AG04449 (cell line): ENCODE data around the genes PAMR1 and PRR5L.

DNA sequence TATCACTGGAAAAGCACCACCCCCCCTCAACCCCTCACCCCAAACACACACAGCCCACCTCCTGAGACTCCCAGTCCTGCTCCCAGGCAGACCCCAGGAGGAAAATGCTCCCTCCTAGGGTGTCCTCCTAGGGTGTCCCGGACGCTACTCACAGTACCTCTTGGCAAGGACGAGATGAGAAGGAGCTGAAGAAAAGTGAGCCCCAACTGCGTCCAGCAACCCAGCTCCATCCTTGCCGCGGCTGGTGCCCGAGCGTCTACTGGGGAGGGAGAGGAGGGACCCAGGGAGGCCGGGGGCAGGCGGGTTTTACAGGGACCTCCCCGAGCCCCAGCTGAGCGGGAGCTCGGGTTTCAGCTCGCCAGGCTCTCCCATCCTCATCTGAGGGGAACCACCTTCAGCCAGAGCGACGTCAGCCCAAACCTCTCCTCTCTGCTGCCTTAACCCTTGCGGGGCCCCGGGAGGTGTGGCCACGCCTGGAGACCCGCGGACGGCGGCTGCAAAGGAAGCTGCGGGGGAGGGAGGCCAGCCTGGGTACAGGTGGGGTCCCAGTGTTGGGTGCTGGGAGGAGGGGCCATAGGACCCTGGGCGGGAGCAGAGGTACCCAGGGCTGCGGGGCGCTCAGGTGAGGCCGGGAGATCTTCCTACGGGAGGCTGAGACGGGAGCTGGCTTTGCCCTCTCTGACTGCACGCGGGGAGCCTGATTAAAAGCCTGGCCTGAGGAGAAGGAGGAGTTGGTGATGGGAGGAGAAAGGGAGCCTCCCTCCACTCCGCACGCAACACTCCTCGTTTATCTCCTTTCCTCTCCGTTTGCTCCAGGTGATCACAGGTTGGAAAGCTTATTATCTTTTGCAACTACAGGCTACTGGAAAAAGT is at the start of gene PAMR1:
Gene PAMR1, minus strand, starts transcription at position 261 of the 873 bp plus-strand sequence.
- RRBS = no CpG with 5 or more reads among the region's 36 CpGs

GRCh38 chr11:35919197-35919525 is 24.7 kb upstream of the LDLRAD3 start:
- RRBS = no CpG with 5 or more reads among the region's 3 CpGs

DNA sequence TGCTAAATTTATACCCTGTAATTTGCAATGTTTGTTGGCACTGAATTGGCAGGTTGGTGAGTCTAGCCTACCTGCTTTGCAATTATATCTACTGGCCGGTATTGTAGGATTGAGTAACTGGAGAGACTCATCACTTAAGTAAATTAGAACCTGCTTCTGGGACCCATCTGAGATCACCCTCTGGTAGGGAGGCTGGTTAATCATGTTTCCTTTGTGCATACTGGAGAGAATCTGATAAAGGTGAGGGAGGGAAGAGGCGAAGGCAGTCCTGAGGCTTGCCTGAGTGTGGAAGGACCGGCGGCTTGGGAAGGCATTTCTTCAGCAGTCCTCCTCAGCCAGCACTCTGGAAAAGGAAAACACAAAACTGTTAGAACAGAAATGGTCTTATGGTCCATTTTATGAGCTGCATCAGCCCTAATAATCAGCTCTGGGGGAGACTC is 63.4 kb downstream of the LDLRAD3 start:
- RRBS = no CpG with 5 or more reads among the region's 4 CpGs

- RRBS = no CpG with 5 or more reads among the region's 7 CpGs
Observed at GRCh38 chr11:36295877-36296382, at the start of gene PRR5L. PRR5L (plus strand) TSS chr11:36296288.

DNA sequence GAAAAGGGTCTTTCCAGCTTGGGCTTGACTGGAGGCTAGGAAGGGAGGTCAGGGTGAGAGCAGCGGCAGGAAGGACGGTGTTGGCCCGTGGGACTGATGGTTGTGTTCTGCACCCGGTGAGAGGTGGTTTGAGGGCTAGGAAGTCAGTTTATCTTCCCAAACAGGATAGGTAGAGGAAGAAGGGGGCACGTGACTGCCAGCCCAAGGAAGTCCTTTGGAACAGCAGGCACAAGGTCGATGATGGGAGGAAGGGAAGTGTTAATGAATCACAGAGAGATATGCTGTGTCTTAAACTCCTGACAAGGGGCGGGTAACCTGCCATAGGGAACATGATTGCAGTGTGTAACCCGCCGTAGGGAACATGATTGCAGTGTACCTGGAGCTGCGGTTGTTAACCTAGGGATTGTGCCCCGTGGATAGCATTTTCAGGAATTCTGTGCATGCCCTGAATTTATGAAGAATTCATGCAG is 49.0 kb downstream of the PRR5L start:
- RRBS = no CpG with 5 or more reads among the region's 11 CpGs

GRCh38 chr11:36356125-36356383 is 60.0 kb downstream of the PRR5L start:
- RRBS = no CpG with 5 or more reads among the region's 2 CpGs

- RRBS = no CpG with 5 or more reads among the region's 2 CpGs
Observed at GRCh38 chr11:36361382-36361756, 65.3 kb downstream of the PRR5L start.

- RRBS = no CpG with 5 or more reads among the region's 2 CpGs
Observed at GRCh38 chr11:40716246-40717045, 743.0 kb downstream of the LRRC4C start.

DNA sequence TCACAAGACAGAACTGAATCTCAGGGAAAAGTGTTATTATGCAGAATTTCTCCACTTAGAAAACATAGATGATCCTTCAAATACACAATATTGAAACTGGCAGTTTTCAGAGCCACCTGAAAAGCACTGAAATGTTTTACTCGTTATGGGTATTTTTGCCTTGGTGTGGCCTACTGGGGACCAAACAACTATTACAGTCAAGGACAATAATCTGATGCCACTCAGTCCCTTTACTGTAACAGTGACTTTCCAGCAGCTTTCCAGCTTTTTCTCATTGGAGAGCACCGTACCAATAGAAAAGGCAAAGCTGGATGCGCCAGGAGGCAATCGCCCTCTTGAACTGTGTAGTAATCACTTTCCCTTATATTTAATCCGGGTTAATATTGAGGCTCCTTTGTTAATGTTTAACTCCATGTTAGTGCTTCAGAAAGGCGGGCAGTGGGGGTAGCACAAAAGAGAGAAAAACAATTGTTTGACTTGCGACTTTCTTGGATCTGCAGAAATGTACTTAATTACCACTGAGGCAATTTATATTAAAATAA is 81.8 kb downstream of the LRRC4C start:
- RRBS = no CpG with 5 or more reads among the region's 7 CpGs

GRCh38 chr11:43420952-43421760 is 62.4 kb downstream of the TTC17 start:
- RRBS = no CpG with 5 or more reads among the region's 5 CpGs

DNA sequence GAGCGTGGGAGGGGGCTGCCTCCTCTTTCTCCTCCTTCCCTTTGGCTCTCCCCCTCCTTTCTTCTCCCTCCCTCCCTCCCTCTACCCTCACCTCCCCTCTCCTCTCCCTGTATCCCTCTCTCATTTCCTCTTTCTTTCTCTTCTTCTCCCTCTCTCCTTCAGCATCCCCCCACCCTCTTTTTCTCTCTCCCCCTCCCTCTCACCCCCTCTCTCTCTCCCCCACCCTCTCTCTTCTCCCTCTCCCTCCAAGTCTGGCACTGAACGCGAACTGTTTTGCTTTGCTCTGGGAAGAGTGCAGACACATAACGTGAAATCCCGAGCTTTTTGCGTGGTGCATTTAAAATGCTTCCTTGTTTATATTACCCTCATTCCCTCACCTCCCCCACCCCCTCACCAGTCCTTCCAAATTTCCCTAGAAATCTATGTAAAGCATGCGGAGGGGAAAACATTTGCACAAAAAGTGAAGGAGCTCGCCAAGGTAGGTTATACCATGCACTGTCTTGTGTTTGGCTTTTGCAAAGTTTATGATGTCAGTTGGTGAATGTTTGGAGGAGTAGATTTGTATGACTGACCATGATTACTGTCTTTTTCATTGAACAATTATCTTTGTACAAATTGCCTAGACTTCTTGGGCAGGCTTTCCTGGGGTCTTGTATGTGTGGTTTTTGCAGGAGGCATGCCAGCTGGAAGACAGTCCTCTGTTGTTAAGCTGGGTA is 123.9 kb upstream of the HSD17B12 start:
- RRBS = no CpG with 5 or more reads among the region's 8 CpGs

GRCh38 chr11:43644704-43645049 is 35.9 kb upstream of the HSD17B12 start:
- RRBS = no CpG with 5 or more reads among the region's 4 CpGs

DNA sequence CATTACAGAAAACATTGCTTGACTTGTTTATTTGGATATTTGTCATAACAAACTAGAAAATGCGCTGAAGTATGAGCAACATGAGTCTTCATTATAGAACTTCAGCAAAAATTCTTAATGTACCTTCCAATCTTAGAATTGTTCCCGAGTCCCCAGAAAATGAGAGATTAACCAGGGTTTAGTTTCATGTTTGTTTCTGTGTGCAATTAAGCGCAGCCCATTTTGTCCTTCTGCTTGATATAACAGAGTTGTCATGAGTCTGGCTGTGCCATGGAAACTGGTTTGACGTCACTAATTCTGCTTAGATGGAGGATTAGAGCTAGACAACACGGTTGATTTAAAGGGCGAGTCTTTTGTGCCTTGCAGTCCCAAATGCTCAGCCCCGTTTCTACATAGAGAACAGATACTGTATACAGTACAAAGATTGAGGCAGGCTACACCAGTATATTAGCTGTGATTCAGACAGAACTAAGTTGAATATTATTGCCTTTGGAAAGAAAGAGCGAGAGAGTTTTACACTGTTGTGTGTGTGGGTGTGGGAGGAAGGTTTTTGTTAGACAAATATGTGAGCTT is 45.6 kb upstream of the ALKBH3 start:
- RRBS = no CpG with 5 or more reads among the region's 8 CpGs

DNA sequence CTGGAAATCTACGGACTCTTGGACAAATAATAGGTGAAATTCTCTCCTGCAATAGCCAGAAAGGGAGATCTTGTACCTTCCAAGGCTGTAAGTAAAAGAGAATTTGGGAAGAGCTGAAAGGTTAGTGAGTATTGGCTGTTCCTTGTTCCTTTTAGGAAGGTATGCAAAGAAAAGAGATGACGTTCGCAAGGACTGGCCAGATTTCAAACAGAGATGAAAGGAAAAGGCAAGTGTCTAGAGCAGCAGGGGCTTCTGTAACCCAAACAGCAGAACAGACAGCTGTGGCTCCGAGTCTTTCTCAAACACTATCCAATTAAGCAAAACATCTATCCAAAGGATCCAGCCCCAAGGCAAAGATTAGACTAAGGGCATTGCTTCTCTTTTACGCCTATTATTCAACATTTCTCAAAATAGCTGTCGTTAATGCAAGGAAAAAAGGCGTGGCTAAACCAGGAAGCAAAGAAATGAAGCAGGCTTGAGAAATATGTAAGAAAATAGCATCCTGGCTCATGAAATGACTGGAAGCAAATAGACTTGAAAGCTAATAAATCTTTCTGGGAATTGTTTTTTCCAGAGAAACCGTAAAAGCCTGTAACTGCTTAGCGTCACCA is 19.9 kb downstream of the C11orf96 start:
- RRBS = no CpG with 5 or more reads among the region's 9 CpGs

DNA sequence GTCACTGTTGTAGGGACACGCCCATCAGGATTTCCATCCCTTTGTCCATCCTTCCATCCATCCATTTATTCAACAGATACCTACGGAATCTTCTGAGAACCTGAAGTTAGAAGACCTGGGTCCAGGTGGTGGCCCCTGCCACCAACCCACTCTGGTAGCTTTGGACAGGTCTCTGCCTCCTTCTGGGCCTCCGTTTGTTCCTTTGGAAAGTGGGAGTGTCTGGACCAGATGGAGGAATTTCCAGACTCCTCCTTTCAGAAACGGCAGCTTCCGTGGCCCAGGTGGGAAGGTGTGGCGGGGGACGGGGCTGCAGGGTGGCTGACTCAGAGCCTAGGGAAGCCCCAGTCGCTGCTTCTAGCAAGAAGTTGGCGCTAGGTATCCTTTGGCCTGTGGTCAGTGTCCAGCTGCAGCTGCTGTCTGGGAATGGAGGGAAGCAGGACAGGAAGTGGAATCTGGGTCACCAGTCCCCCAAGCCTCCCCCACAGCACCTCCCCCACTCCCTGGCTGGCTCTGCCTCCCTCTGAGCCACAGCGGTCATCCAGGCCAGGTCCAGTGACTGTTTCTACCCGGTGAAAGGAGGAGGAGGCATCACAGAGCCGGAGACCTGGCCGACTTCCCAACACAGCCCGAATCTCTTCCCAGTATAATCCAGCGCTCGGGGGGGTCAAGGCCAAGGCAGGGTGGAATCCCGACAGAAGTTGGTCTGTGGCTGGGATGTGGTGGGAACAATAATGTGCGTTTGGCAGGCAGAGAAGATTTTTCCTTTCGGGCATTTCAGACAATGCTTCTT is 44.9 kb downstream of the C11orf96 start:
- RRBS = no CpG with 5 or more reads among the region's 19 CpGs

DNA sequence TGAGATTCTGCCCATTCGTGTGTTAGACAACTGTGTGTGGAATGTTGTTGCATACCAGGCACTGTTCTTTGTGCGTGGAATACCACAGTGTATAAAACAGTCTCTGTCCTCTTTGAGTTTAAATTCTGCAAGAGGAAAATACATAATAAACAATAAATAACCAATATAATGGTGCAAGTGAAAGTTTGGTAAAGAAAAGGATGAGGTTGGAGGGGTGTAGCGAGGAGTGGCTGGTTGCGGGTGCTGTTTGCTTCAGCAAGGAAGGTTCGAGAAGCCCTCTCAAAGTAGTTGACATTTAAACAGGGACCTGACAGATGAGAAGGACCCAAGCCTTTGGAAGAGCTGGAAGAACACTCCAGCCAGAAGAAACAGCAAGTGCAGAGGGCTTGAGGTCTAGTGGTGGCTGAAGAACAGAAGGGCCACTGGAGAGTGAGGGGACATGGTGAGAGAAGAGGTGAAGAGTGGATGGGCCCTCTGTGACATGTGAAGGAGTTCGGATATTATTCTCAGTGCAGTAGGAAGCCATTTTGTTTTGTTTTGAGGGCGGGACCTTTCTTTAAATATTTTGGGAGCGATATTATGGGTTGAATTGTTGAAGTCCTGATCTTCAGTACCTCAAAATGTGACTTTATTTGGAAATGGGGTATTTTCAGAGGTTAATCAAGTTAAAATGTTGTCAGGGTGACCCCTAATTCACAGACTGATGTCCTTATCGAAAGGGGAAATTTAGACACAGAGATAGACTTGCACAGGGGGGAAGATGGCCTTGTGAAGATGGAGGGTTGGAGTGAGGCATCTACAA is 79.9 kb downstream of the ALX4 start:
- RRBS = no CpG with 5 or more reads among the region's 9 CpGs

- RRBS = no CpG with 5 or more reads among the region's 13 CpGs
Observed at GRCh38 chr11:44609050-44609959, 43.8 kb downstream of the CD82 start.

GRCh38 chr11:44620922-44621651 is 55.6 kb downstream of the CD82 start:
- RRBS = no CpG with 5 or more reads among the region's 28 CpGs

DNA sequence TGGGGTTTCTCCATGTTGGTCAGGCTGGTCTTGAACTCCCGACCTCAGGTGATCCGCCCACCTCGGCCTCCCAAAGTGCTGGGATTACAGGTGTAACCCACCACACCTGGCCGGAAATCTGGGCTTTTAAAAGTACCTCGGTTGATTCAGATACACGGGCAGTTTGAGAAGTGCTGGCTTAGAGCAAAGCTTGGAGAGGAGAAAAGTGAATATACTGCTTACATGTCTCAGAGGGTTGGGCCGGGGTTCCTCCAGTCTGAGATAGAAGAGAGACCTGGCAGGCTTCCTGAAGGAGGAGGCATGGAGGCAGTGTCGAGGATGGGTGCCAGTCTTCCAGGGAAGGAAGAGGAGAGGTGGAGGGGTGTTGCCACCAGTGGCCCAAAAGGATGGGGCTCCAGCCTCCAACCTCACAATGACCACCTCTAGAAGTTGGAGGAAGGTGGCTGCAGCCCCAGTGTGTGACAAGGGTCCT is 65.0 kb downstream of the CD82 start:
- RRBS = no CpG with 5 or more reads among the region's 8 CpGs